Thyroid gland (tissue), 7 donors: Measurements from ENCODE around the gene SEC11A.

GRCh38 chr15:83928792-83929527, 275.0 kb downstream of the ADAMTSL3 start:
- PRO-cap, 2 experiments = no peak in any of the 2 experiments
- RAMPAGE, long total RNA, 5 experiments = no peak in any of the 5 experiments

GRCh38 chr15:84716005-84716883, at the start of gene SEC11A:
TSS of gene SEC11A (minus strand) at chr15:84716139.
- PRO-cap, 2 experiments = peak in 2 of 2 experiments; most common plus-strand start chr15:84716544 (in 2); most common minus-strand start chr15:84716139 (in 2)
- RAMPAGE, long total RNA, 5 experiments = start-site peak on the minus strand in 5 of 5 experiments, at chr15:84716063-84716450 at its widest, 164 to 2,156 reads per replicate

DNA sequence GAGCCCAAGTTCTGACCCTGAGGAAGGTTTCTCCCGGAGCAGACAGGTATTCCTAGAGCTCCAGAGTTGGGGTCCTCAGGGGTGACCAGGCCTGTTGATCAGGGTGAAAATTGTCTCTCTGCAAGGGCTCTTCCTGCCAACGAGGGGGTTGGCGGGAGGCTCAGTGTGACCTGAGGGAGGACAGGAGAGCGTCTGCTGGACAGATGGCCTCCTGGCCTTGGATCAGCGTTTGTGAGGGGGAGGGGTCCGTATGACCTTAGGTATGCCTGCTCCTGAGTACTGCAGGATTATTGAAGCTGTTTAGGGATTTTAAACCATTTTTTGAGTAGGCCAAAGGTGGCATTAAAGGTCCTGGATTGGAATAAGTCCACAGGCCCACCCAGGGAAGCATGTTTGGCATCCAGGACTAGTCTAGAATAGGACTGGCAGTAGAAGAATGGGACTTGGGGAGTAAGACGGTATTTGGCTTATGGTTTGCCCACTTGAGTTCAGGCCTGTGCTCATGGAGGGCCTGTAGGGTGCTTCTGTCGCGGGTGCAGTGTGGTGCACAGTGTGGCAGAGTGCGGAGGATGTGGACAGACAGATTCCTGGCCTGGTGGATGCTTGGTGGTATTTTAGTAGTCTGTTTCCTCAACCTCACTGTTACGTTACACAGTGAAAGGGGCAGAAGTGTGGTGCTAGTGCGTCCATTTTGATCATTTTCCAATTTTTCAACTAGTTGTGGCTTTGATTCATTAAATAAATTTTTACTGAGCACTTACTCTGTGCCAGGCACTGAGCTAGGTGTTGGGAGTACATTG, 963 bp downstream of the ZNF592 start:
- PRO-cap, 2 experiments = peak in 1 of 2 experiments; most common minus-strand start position 231 of the sequence (in 1)
- RAMPAGE, long total RNA, 5 experiments = no peak in any of the 5 experiments

DNA sequence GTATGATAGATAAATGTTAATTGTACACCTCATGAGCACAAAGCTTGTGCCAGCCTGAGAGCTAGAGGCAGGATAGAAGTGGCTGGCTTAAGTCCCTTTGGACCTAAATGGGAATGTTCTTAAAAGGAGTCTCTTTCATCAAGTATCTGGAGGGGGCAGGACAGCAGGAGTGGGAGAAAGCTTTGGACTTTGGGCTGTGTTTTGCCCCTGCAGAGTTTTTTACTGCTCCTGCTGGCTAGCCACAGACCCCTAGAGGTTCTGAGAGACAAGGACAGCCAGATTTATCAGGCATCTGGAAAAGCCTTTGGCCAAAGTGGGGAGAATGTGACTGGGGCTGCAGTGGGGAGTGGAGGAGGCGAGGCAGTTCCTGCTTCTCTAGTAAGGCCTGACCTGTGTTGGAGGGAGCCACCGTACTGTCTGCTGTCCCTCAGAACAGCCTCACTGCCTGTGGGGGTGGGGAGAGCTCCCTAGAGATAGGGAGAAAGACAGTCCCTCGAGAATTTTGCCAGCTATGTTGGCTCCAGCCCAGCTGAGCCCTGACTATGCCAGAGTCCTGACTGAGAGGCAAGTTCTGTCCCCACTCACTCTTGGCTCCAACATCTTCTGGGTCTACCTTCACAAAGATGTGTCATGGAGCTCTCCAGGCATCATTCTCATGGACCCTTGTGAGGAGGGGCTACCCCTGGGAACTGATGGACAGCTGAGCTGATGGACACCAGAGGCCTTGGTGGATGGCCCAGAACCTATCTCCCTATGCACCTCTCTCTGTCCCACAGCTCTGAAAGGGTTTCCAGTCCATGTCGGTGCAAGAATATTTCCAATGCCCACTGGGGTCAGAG, 2.2 kb downstream of the ALPK3 start:
- PRO-cap, 2 experiments = no peak in any of the 2 experiments
- RAMPAGE, long total RNA, 5 experiments = no peak in any of the 5 experiments

GRCh38 chr15:84904416-84904895, 20.0 kb downstream of the SLC28A1 start:
- PRO-cap, 2 experiments = no peak in any of the 2 experiments
- RAMPAGE, long total RNA, 5 experiments = no peak in any of the 5 experiments

GRCh38 chr15:84979674-84980128, 2.0 kb upstream of the PDE8A start:
- PRO-cap, 2 experiments = no peak in any of the 2 experiments
- RAMPAGE, long total RNA, 5 experiments = no peak in any of the 5 experiments

DNA sequence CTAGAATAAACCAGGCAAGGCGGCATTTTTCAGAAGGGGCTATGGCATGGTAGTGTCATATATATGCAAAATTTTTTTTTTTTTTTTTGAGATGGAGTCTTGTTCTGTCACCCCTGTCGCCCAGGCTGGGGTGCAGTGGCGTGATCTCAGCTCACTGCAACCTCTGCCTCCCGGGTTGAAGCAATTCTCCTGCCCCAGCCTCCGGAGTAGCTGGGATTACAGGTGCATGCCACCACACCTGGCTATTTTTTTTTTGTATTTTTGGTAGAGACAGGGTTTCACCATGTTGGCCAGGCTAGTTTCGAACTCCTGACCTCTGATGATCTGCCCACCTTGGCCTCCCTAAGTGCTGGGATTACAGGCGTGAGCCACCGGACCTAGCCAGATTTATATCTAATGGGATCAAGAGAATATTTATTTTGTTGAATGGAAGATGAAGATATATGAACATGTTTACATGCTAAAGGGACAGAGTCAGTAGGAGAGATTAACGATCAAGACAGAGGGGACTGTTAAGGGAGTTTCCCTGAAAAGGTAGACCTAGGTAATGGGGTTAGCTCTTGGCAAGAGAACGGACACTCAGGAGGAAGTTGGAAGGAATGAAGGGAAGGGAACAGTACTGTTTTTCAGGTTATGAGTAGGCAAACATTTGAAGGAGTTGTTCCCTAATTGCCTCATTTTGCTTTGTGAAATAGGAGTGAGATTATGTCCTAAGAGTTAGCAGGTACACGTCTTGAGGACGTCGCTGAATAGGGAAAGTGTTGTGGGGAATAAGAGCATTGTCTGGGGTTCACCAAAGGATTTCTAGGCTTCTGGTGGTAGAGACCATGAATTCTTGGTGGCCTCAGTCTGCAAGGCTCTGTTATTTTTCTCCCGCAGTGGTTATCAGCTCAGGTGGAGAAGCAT, 41.1 kb downstream of the PDE8A start:
- PRO-cap, 2 experiments = no peak in any of the 2 experiments
- RAMPAGE, long total RNA, 5 experiments = no peak in any of the 5 experiments

- PRO-cap, 2 experiments = no peak in any of the 2 experiments
- RAMPAGE, long total RNA, 5 experiments = start-site peak on the minus strand in 1 of 5 experiments, at chr15:85234672-85234717 at its widest, 87 reads per replicate
These were observed 145.8 kb upstream of the AKAP13 start for GRCh38 chr15:85234452-85235105.

- PRO-cap, 2 experiments = no peak in any of the 2 experiments
- RAMPAGE, long total RNA, 5 experiments = no peak in any of the 5 experiments
These were observed 61.8 kb upstream of the AKAP13 start for GRCh38 chr15:85318582-85318928.

DNA sequence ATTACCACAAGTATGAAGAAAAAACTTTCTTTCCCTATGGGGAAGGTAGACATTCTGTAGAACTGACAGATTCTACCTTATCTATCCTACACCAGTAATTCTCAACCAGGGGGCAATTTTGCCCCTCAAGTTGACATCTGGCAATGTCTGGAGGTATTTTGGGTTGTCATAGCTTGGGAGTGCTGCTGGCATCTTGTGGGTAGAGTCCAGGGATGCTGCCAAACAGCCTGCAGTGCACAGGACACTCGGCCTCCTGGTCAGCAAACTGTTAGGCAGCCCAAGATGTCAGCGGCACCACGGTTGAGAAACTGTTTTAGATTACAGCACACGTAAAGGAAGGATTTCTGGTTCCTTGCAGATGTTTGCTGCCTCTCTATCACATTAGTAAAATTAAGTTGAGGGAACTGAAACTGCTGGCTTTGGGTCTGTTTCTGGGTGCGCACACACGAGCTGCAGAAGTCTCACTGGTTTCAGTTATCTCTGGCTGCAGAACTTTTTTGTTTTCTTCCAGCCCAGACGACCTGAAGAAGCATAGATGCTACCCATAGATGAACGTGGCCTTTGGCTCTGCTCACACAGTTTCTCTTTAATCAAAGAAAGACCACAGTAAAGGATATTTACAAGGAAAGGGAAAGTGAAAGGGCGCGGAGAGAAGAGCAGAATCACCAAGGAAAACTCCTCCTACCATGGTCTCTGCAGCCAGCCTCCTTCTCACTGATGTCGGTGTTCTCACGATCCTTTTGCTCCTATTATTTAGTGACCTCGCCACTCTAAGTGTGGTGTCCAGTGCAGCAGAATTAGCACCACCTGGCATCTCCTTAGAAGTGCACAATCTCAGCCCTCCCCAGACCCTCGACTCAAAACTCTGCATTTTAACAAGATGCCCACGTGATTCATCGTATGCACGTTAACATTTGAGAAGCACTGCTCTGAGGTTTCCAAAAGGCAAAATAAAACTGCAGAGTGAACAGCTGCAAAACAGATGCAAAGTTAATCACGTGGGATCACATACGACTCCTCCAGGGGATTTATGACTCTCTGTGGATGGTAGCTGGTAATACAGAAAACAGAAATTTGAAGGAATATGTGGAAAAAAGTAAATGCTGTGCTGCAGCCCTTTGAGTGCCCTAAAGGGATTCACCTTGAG, 50.6 kb upstream of the AKAP13 start:
- PRO-cap, 2 experiments = peak in 1 of 2 experiments; most common plus-strand start position 422 of the sequence (in 1); most common minus-strand start position 722 of the sequence (in 1)
- RAMPAGE, long total RNA, 5 experiments = no peak in any of the 5 experiments

- PRO-cap, 2 experiments = no peak in any of the 2 experiments
- RAMPAGE, long total RNA, 5 experiments = no peak in any of the 5 experiments
These were observed 194.7 kb downstream of the AKAP13 start for GRCh38 chr15:85575127-85575468.

GRCh38 chr15:85587805-85588587, 206.7 kb downstream of the KLHL25 start:
- PRO-cap, 2 experiments = peak in 2 of 2 experiments; most common plus-strand start chr15:85588226 (in 1); most common minus-strand start chr15:85587949 (in 1)
- RAMPAGE, long total RNA, 5 experiments = no peak in any of the 5 experiments

DNA sequence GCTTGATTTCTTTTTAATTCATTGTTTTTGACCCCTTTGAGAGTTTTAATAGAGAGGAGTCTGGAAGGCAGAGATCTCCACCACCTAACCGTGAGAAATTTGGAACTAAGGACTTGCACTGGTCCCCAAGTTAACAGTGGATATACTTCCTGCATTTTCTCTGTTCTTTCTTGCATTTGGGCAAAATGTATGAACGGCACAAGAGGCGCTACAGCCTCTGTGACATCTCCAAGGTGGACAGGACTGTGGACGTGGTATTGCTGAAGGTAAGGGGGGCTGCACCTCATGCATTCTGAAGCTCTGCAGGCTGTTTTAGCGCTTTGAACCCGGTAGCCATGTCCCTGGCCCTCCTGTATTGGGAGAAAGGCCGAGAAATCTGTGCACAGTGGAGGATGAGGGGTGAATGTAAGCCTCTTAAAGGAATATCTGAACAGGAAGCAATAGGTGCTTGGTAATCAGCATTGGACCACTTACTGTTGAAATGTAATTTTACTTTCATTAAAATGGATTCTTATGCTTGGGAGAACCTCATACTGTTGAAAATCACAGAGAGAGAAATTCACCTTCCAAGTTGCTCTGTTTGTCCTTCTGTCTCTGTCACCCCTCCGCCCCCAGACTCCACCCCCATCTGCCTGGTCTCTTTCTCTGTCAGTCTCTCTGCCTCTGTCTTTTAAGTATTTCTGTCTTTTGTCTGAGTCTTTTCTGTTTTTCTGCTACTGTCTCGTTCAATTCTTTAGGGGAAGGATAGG, 174.6 kb downstream of the KLHL25 start:
- PRO-cap, 2 experiments = peak in 1 of 2 experiments; most common minus-strand start position 596 of the sequence (in 1)
- RAMPAGE, long total RNA, 5 experiments = no peak in any of the 5 experiments

- PRO-cap, 2 experiments = peak in 1 of 2 experiments; most common plus-strand start chr15:85622004 (in 1)
- RAMPAGE, long total RNA, 5 experiments = no peak in any of the 5 experiments
These were observed 172.7 kb downstream of the KLHL25 start for GRCh38 chr15:85621795-85622559.

GRCh38 chr15:85687049-85687491, 107.7 kb downstream of the KLHL25 start:
- PRO-cap, 2 experiments = no peak in any of the 2 experiments
- RAMPAGE, long total RNA, 5 experiments = no peak in any of the 5 experiments

DNA sequence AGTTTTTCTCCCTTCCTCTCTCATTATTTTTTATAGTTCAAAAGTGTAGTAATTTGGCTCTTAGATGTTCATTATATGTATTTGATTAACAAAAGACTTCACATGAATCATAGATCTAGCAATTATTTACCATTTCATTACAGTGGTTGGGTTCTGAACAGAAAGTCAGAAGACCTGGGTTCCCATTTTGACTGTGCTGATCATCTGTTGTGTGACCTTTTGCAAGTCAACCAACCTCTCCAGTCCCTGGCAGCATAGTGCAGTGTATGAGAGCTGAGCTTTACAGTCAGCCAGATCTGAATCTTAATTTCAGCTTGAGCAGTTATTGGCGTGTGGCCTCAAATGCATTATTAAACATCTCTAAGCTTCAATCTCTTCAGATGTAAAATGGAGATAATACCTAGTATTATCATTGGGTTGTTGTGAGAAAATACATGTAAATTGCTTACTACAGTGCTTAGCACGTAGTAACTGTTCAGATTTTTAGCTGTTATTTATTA, 104.2 kb downstream of the KLHL25 start:
- PRO-cap, 2 experiments = peak in 2 of 2 experiments; most common plus-strand start position 137 of the sequence (in 1); most common minus-strand start position 261 of the sequence (in 2)
- RAMPAGE, long total RNA, 5 experiments = no peak in any of the 5 experiments

DNA sequence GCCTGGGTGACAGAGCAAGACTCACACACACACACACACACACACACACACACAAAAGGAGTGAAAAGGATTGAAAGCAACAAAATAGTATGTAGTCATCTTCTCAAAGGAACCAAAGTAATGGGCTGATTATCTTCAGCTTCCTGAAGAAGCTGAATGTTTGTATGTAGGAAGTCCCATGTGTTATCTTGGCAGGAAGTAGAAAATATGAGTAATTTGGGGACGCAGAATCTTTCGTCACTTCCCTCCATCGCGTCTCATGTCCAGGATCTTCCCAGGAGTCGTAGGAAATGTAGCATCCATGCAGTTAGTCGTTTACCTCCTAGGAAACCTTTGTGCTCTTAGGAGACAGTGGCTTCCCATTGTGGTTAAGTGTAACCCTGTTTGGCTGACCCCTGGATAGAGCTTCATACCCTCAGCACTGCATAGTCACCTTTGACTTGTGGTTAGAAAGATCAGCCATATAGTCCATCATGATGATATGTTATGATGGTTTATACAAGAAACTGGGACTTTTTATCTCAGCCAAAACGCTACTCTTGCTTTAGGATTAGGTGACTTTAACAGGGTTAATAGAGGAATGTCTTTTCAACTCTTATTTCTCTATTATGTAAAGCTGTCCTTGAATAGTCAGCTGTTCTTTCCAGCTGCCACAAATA, 92.4 kb downstream of the KLHL25 start:
- PRO-cap, 2 experiments = no peak in any of the 2 experiments
- RAMPAGE, long total RNA, 5 experiments = no peak in any of the 5 experiments

GRCh38 chr15:85707536-85708309, 87.0 kb downstream of the KLHL25 start:
- PRO-cap, 2 experiments = peak in 2 of 2 experiments; most common plus-strand start chr15:85708017 (in 1); most common minus-strand start chr15:85707767 (in 1)
- RAMPAGE, long total RNA, 5 experiments = start-site peak on the minus strand in 1 of 5 experiments, at chr15:85707755-85707904 at its widest, 9 to 14 reads per replicate

DNA sequence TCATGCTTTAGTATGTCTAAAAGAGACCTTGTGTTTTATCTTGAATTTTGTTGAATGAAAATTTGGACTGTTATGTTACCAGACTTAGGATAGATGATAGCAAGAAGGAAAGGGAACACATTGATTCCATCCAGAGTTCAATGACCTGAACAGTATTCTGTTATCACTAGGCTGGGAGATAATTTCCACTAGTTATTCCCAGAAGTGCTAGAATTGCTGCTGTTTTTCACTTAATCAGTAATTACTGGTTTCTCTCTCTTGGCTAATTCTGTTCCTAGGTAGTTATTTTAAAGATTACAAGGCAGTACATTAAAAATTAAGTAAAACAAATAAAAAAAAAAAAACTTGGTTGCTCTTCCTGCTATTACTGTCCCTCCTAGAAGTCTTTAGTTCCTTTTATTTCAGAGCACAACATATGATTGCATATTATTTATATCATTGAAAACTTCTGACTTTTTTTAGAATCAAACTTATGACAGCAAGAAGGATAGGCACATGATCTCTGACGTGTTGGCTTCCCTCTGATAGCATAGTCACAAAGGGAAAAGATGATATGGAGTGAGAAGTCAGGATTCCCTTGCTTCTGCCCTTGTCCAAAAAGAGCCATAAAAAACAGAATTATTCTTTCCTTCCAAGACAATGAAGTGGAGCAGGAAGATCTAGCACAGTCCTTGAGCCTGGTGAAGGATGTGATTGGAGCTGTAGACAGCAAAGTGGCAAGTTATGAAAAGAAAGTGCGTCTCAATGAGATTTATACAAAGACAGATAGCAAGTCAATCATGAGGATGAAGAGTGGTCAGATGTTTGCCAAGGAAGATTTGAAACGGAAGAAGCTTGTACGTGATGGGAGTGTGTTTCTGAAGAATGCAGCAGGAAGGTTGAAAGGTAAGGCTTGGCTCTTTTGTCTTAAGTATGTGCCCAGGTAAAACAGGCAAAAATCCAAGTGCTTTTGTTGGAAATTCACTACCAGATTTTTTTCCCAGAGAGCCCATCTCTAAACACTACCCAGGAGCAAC, 72.0 kb downstream of the KLHL25 start:
- PRO-cap, 2 experiments = no peak in any of the 2 experiments
- RAMPAGE, long total RNA, 5 experiments = start-site peak on the plus strand in 2 of 5 experiments, centred at positions 644 to 708 of the sequence, 52 to 57 reads per replicate

GRCh38 chr15:85726853-85727666, 67.7 kb downstream of the KLHL25 start:
- PRO-cap, 2 experiments = no peak in any of the 2 experiments
- RAMPAGE, long total RNA, 5 experiments = no peak in any of the 5 experiments